Tibial artery (tissue), 1 donor: ENCODE results near the genes RNF150, GYPB and GYPA.

DNA sequence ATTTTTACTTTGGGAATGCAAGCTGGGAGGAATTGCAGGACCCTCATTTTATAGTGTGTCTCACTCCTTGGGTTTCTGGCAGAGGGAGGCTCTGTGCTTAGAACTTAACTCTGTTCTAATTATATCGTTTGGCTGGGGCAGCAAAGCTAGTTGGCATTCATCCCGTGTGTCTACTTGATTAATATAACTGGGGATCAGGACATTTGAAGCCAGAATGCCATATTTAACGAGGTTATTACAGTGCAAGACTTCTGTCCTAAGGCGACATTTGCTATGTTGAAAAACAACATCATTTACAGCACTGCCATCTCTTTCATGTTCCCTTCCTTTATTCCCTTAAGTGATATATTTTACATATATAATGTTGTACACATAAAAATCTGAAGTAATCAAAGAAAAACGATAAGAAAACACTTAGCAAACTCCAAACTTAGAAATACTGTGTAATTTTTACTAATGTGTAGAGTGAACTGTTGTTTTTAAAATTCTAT, 179.1 kb upstream of the TBC1D9 start:
- PRO-cap = no peak

GRCh38 chr4:140982455-140982874, 150.8 kb downstream of the RNF150 start:
- PRO-cap = no peak

- PRO-cap = bidirectional peak, plus-strand start at chr4:141133402, minus-strand start at chr4:141133276; unidirectional peak, minus-strand start at chr4:141133469
Measured at GRCh38 chr4:141133049-141133924, at the start of gene RNF150. TSS of gene RNF150 (minus strand) at chr4:141133469.

- PRO-cap = no peak
Measured at GRCh38 chr4:141853157-141853794, 216.9 kb downstream of the IL15 start.

GRCh38 chr4:142125316-142125935, 489.0 kb downstream of the IL15 start:
- PRO-cap = no peak

- PRO-cap = no peak
Measured at GRCh38 chr4:142354838-142355607, 491.1 kb downstream of the INPP4B start.

- PRO-cap = no peak
Measured at GRCh38 chr4:142435646-142436615, 410.2 kb downstream of the INPP4B start.

DNA sequence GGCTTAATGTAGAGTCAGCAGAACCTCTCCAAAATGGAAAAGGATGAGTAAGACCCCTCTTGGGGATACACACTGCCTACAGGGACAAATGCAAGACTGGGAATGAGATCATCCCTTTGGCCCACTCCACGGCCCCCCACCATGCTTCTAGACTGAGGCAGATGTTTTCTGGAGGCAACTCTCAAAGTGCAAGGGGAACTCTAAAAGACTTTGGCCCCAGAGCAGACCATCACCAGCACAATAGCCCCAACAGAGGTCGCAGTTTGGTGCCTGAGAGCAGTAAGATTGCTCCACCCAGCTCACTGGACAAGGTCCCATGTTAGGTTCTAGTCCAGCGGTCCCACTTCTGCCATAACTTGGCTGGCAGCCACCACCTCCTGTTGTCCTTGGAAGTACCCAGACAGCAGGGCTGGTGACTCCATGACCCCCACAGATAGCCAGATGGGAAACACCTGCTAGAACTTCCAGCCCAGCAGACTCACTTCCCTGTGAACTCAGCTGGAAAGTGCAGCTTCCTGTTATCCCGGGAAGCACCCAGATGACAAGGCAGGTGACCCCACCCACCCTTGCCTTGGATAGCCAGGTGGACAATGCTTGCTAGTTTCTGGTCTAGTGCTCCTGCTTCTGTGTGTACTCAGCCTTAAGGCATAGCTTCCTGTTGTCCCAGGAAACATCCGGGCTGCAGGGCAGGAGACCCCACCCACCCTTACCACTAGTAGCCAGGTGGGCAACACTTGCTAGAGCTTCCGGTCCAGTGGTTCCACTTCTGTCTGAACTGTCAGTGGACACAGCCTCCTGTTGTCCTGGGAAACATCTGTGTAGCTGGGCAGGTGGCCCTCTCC, 372.5 kb downstream of the INPP4B start:
- PRO-cap = no peak

GRCh38 chr4:142559853-142560387, 286.2 kb downstream of the INPP4B start:
- PRO-cap = no peak

GRCh38 chr4:142703930-142704286, 142.2 kb downstream of the INPP4B start:
- PRO-cap = no peak

DNA sequence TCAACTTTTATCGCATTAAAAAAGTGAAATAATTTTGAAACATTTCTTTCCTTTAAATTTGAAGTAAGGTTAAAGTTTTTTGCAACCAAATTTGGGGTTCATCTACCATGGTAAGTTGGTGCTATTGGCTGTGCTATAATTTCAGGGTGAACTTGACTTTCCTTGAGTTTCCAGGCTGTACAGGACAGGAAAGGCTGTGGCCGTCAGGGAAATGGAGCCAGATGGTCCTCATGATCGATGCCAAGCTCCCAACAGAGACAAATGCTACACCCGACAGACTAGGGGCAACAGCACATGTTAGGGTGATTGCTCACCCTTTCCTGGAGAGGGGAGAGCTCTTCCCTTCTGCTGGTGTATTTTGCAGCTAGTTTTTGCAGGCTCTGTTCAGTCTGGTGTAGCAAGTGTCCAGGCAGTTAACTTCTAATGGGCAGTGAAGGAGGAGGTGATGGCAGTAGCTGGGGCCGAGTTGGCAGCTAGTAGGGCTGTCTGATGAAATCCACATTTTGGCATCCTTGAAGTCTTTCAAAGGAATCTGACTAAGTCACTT, 47.7 kb downstream of the GAB1 start:
- PRO-cap = no peak

GRCh38 chr4:144019176-144019705, at the start of gene GYPB:
TSS of gene GYPB (minus strand) at chr4:144019380.
- PRO-cap = no peak

DNA sequence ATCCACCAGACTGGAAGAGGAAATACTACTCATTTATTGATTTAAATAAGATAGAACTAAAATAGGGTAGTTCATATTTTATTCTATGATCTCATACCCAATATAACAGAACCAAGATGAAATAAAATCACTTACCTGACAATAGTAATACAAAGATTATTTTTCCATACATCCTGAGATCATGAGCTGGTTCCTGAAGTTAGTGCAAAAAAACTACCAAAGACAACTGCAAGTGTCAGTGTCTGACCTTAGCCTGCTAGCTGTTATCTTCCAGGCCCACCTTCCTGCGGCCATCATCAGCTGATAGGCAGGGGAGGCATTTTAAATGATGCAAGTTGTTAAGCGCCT, at the start of gene GYPA:
Gene GYPA, minus strand, starts transcription at position 255 of the 348 bp plus-strand sequence.
- PRO-cap = no peak

DNA sequence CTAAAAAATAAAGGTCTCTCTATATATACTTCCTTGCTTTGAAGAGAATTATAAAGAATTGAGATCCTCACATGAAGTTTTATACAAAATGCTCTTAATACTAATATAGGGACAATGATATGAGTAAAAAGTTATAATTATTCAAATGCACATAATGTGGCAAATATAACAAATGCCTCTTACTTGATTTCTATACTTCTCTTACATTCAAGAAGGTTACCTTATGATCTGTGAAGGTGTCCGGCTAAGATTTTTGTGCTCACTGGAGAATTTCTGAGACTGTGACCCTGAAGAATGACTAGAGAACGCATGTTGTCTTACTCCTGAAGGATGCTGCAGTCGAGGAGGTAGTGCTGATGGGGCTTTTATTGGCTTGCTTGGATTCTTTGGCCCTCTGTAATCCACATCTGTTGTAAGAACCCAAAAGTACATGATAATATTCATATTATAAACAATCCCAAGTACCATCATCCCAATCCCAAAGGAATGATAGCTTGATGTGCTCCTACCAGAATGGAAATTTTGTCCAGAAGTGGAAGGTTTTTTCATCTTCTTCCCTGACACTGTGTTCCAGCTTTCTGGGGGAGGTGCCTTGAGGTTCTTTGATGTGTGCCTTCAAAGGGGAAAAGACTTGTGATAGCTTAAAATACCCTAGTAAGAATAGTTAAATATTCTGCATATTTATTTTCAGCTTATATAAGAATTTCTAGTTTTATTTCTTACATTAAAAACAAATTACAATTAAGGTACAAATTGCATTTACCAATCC, 29.9 kb downstream of the OTUD4 start:
- PRO-cap = no peak

GRCh38 chr4:145559964-145560489, 59.2 kb upstream of the MMAA start:
- PRO-cap = no peak

GRCh38 chr4:145645924-145646334, 26.7 kb downstream of the MMAA start:
- PRO-cap = no peak

GRCh38 chr4:145736292-145736853, 56.4 kb downstream of the C4orf51 start:
- PRO-cap = no peak

DNA sequence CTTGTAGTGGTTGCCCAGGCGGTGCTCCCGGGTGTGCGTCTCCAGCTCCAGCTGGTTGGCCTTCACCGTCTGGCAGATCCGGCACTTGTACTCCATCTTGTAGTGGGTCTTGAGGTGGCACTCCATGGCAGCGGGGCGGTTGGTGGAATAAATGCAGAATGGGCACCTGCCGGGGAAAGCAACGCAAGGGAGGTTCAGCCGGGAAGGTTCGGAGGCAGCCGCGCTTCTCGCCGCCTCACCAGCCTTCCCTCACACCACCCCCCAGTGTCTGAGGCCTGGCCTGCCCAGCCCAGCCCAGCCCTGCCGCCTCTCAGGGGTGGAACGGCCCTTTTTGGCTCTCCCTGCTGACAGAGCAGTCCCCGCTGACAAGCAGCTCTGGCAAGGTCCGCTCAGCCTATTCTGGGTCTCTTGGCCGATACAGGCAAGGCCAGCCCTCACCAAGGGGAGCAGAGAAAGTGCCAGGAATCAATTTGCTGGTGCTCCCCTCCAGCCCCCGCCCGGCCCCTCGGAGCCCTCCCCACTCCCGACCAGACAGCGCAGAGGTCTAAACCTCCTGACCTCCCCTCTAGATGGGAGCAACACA, 81.6 kb downstream of the C4orf51 start:
- PRO-cap = no peak

- PRO-cap = bidirectional peak, plus-strand start at chr4:146122011, minus-strand start at chr4:146121790
Measured at GRCh38 chr4:146121585-146122277, 53.8 kb upstream of the LSM6 start.

DNA sequence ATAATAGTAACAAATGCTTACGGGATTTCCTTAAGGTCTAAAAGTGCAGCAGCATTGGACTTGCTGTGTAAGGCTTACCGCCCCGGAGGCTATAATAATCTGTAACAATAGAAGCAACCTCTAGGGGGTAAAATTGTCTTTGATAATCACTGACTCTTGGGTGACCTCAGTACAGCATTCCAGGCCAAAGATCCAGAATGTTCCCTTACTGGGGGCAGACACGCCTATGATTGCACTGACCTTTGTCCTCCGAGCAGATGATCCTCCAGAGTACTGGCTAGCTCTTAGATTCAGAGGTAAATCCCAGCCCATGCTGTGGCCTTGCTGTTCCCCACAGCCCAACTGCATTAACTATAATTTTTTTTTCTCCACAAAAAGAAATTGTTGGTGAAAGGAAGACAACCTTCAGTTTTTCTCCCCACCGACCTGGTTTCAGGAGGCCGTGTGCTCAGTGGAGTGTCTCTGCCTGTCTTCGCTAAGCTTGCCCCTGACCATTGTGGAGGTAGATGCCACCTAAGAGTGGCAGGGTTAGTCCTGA, 16.6 kb downstream of the LSM6 start:
- PRO-cap = no peak